Airway epithelial cell (primary cell): ENCODE data around the gene BRSK2.

DNA sequence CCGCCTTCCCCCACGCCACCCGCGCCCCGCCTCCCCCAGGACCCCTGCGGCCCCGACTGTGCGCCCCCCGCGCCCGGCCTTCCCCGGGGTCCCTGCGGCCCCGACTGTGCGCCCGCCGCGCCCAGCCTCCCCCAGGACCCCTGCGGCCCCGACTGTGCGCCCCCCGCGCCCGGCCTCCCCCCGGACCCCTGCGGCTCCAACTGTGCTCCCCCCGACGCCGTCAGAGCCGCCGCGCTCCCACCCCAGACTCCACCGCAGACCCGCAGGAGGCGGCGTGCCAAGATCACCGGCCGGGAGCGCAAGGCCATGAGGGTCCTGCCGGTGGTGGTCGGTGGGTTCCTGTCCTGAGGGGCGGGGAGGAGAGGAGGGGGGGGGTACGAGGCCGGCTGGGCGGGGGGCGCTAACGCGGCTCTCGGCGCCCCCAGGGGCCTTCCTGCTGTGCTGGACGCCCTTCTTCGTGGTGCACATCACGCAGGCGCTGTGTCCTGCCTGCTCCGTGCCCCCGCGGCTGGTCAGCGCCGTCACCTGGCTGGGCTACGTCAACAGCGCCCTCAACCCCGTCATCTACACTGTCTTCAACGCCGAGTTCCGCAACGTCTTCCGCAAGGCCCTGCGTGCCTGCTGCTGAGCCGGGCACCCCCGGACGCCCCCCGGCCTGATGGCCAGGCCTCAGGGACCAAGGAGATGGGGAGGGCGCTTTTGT is 3.1 kb downstream of the DRD4 start:
- RAMPAGE, long total RNA: no peak

DNA sequence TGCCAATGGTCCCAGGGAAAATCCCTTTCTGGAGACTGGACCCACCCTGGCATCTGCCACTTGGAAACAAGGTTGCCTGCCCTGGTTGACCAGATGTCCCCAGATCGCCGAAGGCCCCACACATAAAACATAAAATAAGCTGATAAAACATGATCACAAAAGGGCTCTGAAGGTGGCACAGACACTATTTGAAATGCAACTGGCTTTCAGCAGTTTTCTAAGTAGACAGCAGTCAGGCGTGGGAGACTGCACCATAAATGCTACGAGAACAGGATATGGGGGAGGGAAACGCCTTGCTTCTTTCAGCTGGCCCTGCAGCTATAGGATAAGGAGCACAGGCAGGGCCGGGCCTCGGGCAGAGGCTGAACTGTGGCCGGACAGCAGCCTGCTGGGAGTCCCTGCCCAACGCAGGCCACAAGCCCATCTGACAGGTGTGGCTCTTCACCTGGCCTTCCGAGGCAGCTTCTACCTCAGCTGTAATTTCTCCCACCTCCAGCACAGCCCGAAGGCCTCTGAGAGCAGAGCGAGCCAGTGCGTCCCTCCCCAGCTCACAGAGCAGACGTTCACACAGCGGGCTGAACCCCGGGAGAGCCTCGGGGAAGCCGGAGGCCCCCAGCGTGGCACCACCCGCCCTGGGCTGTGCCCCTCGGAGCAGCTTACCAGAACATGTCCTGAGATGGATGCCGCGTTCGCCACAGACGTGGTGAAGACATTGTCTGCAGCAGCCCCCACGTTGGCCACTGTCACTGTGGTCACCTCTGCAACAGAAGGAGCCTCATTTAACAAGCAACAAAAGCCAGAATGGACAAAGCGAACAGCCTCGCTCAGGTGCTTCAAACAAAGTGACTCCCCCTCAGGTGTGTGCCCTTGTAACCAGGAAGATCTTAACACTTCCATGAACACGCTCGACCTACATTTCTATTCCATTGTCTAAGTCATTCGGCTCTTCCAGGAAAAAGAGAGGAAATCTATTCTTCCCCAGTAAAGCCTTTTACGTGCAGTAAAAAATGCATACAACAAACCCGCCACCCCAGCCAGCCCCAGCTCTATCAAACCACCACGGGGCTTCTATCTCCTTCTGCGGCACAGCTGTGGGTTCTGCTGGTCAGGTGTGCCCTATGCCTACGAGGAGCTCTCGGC is 3.8 kb downstream of the DEAF1 start:
- RAMPAGE, long total RNA: no peak

DNA sequence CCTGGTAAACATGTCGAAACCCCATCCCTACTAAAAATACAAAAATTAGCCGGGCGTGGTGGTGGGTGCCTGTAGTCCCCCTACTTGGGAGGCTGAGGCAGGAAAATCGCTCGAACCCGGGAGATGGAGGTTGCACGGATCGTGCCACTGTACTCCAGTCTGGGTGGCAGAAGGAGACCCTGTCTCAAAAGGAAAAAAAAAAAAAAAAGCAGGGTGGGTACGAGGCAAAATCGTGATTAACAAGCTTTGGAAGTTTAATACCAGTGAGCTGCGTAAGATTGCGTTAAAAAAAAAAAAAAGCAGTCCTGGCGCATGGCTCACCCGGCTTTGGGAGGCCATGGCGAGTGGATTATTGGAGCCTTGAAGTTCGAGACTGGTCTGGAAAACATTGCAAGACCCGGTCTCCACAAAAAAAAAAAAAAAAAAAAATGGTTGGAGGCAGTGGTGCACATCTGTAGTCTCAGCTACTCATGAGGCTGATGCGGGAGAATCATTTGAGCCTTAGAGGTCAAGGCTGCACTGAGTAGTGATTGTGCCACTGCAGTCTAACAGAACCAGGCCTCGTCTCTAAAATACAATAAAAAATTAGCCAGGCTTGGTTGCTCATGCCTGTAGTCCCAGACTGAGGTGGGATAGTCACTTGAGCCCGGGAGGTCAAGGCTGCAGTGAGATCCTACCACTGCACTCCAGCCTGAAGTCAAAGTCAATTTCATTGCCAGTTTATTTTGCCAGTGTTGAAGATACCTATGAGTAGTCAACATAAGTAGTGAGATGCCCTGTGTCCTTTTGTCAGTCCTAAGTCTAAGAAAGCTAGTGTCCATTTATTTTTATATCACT is 1.1 kb downstream of the RPLP2 start:
- RAMPAGE, long total RNA: no peak

GRCh38 chr11:821067-821872 is 2.6 kb downstream of the PNPLA2 start:
- RAMPAGE, long total RNA: no peak

DNA sequence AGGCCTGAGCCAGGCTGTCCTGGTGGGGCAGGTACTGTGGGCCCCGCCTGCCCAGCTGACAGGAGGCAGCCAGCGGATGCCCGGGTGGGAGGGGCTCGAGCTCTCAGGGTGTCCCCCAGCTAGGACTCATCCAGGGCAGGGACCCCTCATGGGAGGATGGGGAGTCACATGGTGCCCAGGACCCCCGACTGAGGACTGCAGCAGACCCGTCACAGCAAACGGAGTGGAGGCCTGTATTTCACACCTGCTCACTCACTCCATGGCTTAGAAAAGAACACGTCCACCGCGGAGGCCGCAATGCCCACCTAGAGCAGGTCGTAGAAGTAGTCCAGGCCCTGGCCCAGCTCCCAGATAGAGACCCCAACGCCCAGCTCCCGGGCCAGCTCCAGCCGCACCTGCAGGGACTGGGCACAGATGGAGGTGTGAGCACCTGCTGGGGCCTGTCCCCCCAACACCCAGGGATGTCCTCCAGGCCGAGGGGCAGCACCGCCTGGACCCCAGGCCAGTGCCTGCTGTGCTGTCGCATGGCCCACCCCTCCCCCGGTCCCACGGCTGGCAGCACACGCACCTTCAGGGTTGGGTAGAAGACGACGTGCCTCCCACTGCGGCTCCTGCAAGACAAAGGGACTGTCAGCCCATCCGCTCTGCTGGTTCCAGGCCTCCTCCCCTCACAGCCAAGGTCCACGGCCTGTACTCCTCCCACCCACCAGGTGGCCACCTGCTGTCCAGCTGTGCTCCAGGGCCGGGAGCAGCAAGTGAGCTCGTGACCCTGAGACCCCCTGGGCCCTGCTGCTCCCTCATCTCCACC is 27.1 kb downstream of the TSPAN4 start:
- RAMPAGE, long total RNA: no peak

GRCh38 chr11:1052974-1053918 is 16.7 kb upstream of the MUC6 start:
- RAMPAGE, long total RNA: no peak

- RAMPAGE, long total RNA: no peak
Observed at GRCh38 chr11:1103176-1103900, 54.4 kb upstream of the MUC5AC start.

GRCh38 chr11:1220722-1221297 is 2.1 kb upstream of the MUC5B start:
- RAMPAGE, long total RNA: no peak

- RAMPAGE, long total RNA: no peak
Observed at GRCh38 chr11:1223574-1224595, 1.0 kb downstream of the MUC5B start.

DNA sequence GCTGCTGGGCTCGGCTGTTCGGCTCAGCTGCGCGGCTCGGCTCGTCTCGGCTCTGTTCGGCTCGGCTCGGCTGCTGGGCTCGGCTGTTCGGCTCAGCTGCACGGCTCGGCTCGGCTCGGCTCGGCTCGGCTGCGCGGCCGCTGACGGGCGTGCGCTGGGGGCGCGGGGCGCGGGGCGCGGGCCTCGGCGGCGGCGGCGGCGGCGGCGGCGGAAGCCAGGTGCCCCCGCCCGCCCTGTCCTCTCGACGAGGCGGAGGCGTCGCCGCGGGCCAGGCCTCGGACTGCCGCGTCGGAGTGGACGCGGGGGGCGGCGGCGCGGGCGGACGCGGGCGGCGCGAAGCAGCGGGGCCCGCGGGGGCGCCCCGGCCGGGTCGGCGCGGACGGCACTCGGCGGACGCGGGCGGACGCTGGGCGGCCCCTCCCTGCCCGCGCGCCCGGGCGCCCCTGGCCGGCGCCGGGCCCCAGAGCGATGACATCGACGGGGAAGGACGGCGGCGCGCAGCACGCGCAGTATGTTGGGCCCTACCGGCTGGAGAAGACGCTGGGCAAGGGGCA is at the start of gene BRSK2:
TSS of gene BRSK2 (plus strand) at position 118 of the 554 bp plus-strand sequence.
- RAMPAGE, long total RNA: no peak

DNA sequence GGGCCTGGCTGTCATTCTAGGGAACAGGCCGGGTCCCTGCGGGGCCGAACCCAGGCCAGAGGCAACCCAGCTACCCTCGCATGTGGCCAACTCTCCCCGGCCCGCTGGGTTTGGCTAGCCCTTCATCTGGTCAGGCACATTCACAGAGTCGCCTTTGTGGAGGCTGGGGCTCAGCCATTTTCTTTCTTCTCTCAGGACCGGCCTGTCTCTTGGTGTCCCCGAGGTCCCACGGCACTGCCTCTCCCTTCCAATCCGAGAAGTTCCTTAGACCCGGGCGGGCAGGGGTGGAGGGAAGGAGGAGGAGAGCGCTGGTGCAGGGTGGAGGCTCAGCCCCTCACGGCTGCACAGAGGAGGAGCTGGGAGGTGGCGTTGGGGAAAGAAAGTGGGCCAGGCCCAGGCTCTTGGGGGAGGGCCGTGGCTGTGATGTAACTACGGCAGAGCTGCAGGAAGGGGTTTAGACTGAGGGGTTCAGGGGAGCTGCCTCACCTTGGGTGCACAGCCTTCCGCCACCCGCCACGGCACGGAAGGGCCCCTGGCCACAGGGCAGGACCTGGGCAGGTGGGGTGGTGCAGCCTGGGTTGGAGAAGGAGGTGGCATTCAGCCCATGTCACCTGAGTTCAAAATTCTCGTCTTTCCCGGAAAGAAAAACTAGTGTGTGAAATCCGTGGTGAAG is 1.5 kb downstream of the BRSK2 start:
- RAMPAGE, long total RNA: no peak

- RAMPAGE, long total RNA: no peak
Observed at GRCh38 chr11:1391908-1392432, 2.2 kb downstream of the BRSK2 start.

- RAMPAGE, long total RNA: no peak
Observed at GRCh38 chr11:1456180-1457018, 30.2 kb downstream of the MOB2 start.

GRCh38 chr11:1472742-1473131 is 13.8 kb downstream of the MOB2 start:
- RAMPAGE, long total RNA: no peak

DNA sequence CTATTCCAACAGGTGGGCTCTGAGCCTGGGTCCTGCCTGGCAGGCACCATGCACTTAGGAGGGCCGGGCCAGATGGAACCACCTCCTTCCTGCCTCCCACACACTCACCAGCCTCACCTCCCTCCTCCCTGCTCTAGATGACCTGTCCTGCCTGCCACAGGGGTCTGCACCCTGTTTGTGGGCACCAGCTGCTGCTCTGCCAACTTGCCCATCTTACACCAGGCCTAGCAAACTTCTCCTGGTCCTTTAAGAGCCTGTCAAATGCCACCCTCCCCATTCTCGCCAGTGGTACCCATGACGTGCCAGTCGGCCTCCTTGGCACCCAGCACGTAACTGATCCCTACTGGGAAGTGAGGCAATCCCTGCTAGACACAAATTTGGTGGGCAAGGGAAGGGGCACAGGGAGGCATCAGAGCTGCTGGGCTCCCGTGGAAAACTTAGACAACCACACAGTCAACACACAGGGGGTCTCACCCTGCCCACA is 3.1 kb downstream of the MOB2 start:
- RAMPAGE, long total RNA: no peak

- RAMPAGE, long total RNA: no peak
Observed at GRCh38 chr11:1487680-1488339, 1.2 kb upstream of the MOB2 start.

DNA sequence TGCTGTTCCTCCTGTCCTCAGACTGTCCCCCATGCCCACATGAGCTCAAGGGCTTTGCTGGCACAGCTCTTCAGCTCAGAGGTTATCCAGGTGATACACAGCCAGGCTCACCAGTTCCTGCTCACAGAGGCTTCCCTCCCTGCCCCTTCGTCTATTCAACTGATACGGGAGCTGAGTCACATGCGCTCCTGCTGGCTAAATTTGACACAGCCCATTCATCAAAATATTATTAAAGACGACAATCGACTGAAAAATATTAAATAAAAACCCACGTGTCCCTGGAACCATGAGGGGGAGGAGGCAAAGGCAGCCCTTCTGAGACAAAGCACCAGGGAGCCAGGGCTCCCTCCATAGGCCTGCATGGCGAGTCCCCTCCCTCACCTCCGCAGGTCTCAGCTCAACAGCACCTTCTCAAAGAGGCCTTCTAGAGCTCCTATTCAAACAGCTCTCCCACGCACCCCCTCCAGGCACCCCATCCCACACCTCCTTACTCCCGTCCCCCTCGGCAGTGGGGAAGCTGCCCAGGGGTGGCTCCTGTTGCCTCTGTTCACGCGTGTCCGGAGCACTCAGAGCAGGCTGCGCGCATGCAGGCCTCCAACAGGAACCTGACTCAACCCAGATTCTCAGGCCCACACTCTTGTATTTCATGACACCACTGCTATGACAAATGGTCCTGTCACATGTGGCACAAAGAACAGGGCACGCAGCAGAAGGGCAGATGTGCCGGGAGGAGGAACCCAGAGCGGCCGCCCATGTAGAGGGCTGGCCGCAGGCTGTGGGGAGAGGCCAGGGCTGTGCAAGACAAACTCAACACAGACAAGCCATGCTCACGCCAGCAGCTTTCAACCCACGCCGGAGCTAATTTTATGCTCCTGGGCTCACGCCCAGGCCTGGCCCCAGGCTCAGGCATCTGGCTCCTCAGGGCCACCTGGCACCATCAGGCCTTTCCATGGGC is 40.3 kb downstream of the DUSP8 start:
- RAMPAGE, long total RNA: no peak

GRCh38 chr11:1545854-1546652 is 26.0 kb downstream of the DUSP8 start:
- RAMPAGE, long total RNA: no peak

DNA sequence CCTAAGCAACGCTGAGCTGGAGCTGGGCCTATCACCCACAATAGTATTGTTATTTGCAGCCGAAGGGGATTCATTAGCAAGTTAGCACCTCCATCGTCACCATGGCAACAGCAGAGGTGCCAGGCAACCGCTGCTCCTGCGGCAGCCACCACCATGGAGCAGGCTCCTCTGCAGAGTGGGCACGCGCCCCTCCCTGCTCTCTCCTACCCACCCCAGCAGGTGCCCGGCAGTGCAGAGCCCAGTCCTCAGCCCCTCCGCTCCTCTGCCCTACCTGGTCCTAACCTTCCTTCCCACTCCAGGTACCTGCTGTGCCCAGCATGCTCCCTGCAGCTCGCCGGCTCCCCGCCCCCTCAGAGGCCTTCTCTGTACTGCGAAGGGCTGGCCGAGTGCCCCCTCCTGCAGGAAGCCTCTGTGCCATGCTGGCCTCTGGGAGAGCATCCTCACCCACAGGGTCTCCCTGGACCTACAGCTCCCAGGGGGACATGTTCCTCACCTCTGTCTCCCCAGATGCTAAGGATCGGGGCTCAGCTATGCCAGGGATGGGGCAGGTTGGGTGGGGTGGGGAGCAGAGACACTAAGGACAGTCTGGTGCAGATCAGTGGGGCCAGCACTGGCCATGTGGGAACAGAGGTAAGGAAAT is 3.5 kb downstream of the DUSP8 start:
- RAMPAGE, long total RNA: no peak

DNA sequence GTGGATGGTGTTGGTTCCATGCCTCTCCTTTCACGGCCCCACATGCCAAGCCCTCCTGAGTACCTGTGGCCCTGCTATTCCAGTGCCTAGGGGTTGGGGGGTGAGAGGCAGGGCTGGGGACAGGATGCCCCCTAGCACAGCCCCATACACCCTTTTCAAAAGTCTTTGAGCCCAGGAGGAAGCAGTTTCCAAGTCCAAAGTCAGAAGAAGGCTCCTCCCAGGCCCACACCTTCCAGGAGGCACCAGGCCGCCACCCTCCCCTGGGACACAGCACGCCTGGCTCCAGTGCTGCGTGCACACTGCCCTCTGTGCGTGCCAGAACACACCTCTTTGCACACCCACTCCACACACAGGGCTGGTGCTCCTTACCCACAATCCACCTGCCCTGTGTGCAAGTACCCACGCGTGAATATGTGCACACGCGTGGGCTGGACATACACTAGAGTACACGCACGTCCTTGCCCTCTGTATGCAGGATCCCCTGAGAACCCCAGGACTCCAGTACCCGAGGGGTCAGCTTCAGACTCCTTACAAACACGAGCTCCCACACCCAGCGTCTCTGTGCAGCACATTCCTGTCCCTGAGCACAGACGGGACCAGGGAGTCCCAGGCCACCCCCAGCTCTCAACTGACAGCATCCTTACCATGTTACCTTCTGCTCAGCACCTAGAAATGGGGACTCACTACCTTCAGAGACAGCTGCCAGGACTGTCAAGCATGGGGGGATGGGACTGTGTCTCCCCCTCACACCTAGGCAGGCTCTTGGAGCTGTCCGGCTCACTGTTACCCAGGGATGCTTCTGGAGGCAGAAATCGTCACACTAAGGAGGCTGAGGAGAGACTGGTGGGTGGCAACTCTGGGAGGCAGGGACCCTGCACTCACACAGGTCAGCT is 2.8 kb downstream of the DUSP8 start:
- RAMPAGE, long total RNA: no peak